Transverse colon (tissue), 4 donors: ENCODE measurements around the genes TNNT2 and PHLDA3.

DNA sequence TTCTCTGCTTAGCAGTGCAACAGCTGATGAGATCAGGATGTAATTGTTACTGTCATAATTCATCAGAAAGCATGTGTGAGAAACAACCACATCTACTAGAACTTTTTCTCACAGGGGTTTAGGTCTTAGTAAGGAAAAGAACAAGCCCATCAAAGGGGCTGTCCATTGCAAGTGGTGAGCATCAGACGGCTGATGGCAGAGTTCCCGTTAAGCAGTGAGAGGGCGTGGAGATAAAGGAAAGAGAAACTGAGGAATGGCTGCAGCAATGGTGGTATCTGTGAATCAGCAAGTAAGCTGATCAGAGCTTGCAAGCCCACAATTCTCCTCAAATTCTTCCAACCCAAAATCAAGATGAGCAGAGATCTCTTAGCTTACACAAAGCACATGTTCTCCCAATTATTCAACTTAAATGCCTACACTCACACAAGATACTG lies 64.7 kb downstream of the PTPRC start:
- PRO-cap = no peak
- RAMPAGE, long total RNA, 4 experiments = start-site peak on the plus strand in 1 of 4 experiments, centred at position 197 of the sequence, 8 reads per replicate

GRCh38 chr1:199794001-199794704 lies 233.4 kb upstream of the NR5A2 start:
- PRO-cap = no peak
- RAMPAGE, long total RNA, 4 experiments = no peak in any of the 4 experiments

GRCh38 chr1:200043101-200043421 lies 15.6 kb downstream of the NR5A2 start:
- PRO-cap = no peak
- RAMPAGE, long total RNA, 4 experiments = start-site peak on the plus strand in 1 of 4 experiments, at chr1:200043150-200043490 at its widest, 9 reads per replicate

- PRO-cap = bidirectional peak, plus-strand start at chr1:200896712, minus-strand start at chr1:200896462; bidirectional peak, plus-strand start at chr1:200897004, minus-strand start at chr1:200896772
- RAMPAGE, long total RNA, 4 experiments = no peak in any of the 4 experiments
Measured at GRCh38 chr1:200896498-200897554, 2.1 kb downstream of the INAVA start.

- PRO-cap = no peak
- RAMPAGE, long total RNA, 4 experiments = no peak in any of the 4 experiments
Measured at GRCh38 chr1:200993346-200993634, 30.2 kb downstream of the KIF21B start.

DNA sequence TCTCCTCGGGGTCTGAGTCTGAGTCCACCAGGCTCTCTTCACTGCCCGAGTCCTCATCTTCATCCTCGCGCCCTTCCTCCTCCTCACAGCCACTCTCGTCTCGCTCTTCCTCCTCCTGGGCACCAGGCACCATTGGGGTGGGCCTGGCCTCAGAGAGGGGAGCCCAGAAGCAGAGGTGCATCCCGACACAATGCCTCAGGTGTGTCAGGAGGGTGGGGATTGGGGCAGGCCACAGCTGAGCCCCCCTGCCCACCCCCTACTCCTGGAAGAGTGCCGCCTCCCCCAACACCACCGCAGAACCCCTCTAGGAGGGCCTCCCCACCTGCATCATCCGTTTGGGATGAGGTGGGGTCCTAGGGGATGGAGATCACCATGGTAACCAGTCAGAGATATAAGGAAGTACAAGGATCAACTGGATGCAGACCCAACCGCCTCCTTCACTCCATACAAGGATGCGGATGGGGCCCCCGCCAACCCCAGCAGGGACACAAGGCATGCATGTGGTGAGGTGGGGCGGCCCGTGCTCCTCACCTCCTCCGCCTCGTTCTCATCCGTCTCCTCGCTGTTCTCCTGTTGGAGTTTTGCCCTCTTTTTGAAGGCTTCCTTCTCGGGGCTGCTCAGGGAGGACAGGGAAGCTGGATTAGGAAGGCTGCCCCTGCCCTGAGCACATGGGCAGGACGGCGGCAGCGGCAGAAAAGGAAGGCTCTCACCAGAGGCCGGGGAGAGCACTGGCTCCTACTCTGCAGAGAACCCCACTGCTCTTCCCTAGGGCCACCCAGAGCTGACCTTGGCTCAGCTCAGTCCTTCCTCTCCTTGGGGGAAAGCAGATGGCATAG lies 23.9 kb downstream of the KIF21B start:
- PRO-cap = no peak
- RAMPAGE, long total RNA, 4 experiments = start-site peak on the minus strand in 1 of 4 experiments, centred at position 93 of the sequence, 10 reads per replicate

DNA sequence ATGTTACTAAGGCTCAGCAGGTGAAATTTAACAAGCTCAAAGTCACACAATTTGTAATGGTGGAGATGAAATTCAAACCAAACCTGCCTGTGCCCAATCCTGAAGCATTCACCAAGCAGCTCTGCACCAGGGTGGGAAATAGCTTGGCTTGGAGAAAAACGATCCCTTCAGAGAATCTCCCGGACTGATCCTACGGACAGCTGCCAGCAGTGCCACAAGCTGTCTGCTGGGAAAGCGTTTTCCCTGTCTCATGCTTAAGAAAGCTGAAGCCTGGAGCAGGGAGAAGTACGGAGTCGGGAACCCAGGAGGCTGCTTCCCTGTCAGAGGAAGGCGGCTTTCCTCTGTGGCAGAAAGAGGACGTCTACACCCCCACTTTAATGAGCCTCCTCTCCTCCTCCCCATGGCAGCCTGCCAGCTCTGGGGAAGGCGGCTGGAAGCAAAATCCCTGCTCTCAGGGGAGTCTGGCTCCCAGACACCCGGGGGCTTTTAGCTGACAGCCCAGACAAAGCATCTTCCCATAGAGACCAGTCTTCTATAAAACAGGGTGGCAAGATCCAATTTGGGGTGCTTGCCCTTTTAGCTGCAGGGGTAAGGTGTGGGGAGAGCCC lies 7.3 kb downstream of the KIF21B start:
- PRO-cap = unidirectional peak, minus-strand start at position 348 of the sequence
- RAMPAGE, long total RNA, 4 experiments = no peak in any of the 4 experiments

- PRO-cap = bidirectional peak, plus-strand start at chr1:201019685, minus-strand start at chr1:201019572
- RAMPAGE, long total RNA, 4 experiments = no peak in any of the 4 experiments
Measured at GRCh38 chr1:201019057-201019870, 4.2 kb downstream of the KIF21B start.

DNA sequence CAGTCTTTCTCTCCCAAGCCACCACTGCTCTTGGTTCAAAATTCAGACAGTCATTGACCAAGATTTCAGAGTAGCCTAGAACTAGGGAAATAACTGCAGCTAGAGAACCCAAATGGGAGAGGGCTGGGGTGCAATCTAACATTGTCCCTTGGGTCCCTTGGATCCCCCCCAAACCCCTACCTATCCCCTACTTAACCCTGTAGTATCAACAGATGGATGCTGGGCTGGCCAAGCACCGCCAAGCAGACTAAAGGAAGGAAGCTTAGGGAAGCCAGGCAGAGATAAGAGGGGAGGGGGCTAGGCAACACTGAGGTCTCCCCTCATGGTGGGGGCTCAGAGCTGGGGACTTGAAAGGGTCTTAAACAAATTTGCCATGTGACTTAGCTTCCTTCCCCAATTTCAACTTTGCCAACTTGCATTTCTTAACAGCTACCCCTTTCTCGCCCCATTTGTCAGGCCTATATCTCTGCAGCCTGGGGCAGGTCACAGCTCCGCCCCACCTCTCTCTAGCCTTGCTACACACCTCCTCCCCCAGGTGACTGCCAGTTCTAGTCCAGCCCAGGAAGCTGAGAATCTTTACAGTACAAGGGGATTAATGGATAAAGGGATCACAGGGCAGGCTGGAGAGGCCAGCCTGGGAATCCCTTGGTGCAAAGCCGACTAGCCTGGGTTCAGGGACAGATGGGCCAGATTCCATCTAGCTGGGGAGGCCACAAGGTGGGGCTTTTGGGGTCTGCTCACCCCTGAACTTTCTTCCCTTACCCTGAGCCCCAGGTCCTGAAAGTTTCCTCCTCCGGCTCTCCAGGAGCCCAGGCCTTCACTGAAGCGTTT lies 3.4 kb downstream of the KIF21B start:
- PRO-cap = unidirectional peak, plus-strand start at position 545 of the sequence; unidirectional peak, plus-strand start at position 602 of the sequence
- RAMPAGE, long total RNA, 4 experiments = no peak in any of the 4 experiments

- PRO-cap = no peak
- RAMPAGE, long total RNA, 4 experiments = no peak in any of the 4 experiments
Measured at GRCh38 chr1:201172175-201172798, 18.0 kb upstream of the TMEM9 start.

DNA sequence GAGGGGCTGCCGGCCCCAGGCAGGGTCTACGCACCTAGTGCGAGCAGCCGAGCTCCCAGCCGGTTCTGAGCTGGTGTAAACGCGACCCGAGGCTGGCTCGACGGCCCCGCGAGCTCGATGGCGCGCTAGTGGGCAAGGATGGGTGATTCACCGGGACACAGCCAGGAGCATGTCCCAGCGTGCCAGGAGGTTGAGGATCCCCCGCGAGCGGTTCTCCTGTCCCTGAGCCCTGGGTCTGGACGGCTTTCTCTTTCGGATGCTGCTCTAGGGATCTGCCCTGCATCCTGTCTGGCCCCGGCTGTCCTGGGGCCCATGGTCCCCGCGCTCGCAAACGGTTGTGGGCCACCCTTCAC lies 678 bp downstream of the PKP1 start:
- PRO-cap = no peak
- RAMPAGE, long total RNA, 4 experiments = no peak in any of the 4 experiments

DNA sequence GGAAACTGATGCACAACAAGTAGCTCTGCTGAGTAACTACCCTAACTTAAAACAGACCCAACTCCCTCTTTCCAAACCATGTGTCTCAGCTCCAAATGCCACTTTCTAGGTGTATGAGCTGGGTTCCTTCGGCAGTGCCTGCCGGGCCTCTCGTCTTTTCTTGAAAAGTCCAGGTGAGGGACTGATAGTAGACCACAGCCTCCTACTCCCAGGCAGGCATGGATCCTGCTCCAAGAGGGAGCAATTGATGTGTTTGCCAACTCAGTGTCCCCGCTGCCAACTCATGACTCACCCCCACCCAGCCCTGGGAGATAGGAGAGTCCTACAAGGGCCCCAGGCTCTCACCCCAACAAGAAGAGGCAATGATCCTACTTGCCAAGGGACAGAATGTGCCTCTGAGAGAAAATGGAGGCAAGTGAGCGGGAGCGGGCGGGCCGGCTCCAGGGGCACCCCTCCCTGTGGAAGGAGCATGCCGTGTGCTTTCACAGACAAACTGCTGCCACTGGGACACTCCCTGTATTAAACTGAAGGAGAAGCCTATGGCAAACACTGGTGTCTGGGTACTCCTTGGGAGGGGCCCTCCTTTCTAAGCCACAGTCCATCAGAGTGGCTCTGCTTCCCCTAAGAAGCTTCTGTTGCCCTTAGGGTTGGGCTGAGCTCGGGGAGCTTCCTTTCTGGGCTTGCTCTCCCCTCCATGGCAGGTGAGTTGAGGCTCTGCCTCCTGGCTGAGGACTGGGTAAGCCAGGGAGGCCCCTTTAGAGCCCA lies 16.6 kb downstream of the PKP1 start:
- PRO-cap = no peak
- RAMPAGE, long total RNA, 4 experiments = no peak in any of the 4 experiments

GRCh38 chr1:201301727-201302388 lies 18.6 kb downstream of the PKP1 start:
- PRO-cap = no peak
- RAMPAGE, long total RNA, 4 experiments = no peak in any of the 4 experiments

DNA sequence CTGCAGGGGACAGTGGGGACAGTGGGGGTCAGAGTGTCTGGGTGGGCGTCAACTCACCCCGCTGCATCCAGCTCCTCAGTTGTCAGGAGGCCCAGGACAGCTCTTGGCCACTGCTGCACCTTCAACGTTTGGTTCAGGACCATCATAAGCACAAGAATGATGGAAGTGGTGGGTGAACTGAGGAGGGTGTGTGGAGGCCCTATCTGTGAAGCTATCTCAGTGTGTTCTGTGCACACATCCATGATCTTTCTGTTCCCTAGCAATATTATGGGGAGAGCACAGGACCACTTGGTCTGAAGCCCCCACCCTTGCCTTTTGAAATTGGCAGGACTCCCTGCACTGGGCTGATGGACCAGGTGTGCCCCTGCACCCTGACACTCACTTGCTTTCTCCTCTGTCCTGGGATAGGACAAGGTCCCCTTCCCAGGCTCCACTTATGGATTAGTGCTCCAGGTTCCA lies 21.6 kb downstream of the TNNT2 start:
- PRO-cap = no peak
- RAMPAGE, long total RNA, 4 experiments = no peak in any of the 4 experiments

GRCh38 chr1:201377521-201377863 lies at the start of gene TNNT2:
TSS of gene TNNT2 (minus strand) at chr1:201377680.
- PRO-cap = no peak
- RAMPAGE, long total RNA, 4 experiments = no peak in any of the 4 experiments

DNA sequence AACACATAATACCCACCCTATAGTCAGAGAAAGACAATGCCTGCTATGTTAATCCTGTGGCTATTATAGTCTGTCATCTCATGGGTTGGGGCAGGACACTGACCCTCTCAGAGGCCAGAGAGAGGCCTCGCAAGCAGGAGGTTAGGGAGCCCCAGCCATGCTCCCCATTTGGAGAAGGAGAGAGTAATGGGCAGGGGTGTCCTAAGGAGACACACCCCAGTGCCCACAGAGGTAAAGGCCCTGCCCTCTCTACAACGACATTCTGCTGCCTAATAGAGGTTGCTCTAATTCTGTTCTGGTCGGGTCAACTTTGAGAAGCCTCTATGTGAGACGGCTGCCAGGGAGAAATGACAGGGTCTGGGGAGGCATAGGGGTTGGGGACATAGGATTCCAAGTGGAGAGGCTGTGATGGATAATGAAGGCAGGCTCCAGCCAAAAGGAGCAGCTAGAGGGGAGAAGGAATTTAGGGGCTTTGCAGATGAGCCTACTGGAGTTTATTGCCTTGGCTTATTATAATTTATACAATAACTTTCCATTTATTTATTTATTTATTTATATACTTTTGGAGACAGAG lies 1.2 kb upstream of the TNNI1 start:
- PRO-cap = no peak
- RAMPAGE, long total RNA, 4 experiments = no peak in any of the 4 experiments

DNA sequence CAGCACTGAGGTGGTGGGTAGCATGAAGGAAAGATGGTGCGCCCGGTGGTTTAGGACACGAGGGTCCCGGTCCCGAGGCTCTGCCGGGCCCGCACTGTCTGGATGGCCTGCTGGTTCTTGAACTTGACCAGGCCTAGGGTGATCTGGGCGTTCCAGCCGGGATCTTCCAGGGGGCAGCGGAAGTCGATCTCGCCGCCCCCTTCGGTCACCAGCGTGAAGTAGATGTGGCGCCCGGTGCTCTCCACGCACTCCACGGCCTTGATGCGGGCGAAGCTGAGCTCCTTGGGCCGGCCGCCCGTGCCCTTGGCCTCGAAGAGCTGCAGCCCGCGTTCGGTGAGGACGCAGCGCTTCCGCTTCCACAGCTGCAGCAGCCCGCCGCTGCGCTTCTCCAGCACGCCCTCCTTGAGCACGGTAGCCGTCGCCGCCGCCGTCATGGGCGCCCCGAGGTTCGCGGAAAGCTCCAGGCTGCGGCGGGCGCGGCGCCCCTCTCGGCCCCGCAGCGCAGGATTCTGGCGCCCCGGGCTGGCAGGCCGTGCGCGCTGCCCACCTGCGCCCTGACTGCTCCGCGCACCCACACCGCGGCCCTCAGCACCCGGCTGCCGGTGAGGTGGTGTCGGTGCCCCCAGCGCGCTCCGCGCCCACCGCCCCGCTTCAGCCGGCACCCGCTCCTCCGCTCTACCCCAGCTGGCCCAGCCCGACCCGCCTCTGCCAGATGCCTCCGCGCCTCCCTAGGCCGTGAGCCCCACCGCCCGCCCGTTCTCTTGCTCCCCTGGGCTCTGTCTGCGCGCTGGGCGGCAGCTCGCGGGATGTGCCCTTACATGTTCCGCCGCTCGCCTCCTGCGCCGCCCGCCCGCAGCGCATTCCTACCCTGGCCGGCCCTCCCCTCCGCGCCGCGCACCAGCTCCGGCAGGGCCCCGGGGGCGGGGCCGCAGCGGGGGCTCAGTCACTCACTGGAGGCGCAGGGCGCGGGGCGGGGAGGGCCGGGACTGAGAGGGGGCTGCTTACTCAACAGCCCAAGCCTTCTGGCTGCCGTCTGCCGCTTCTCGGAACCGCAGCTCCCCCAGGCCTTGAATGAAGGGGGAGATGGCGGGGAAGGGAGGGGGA lies at the start of gene PHLDA3:
Gene PHLDA3, minus strand, starts transcription at position 836 of the 1,104 bp plus-strand sequence.
- PRO-cap = bidirectional peak, plus-strand start at position 221 of the sequence, minus-strand start at position 135 of the sequence; bidirectional peak, plus-strand start outside the sequence, minus-strand start at position 778 of the sequence
- RAMPAGE, long total RNA, 4 experiments = start-site peak on the minus strand in 2 of 4 experiments, centred at positions 815 to 833 of the sequence, 14 to 21 reads per replicate

GRCh38 chr1:201471627-201472207 lies 2.7 kb upstream of the PHLDA3 start:
- PRO-cap = no peak
- RAMPAGE, long total RNA, 4 experiments = no peak in any of the 4 experiments

DNA sequence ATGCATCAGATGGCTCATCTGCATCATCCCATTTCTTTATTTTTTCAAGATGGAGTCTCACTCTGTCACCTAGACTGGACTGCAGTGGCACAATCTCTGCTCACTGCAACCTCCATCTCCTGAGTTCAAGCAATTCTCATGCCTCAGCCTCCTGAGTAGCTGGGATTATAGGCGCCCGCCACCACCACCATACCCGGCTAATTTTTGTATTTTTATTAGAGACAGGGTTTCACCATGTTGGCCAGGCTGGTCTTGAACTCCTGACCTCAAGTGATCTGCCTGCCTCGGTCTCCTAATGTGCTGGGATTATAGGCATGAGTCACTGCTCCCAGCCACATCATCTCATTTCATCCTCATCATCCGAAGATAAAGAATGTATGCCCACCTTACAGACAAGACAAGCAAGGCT lies 7.3 kb downstream of the CSRP1 start:
- PRO-cap = no peak
- RAMPAGE, long total RNA, 4 experiments = no peak in any of the 4 experiments

DNA sequence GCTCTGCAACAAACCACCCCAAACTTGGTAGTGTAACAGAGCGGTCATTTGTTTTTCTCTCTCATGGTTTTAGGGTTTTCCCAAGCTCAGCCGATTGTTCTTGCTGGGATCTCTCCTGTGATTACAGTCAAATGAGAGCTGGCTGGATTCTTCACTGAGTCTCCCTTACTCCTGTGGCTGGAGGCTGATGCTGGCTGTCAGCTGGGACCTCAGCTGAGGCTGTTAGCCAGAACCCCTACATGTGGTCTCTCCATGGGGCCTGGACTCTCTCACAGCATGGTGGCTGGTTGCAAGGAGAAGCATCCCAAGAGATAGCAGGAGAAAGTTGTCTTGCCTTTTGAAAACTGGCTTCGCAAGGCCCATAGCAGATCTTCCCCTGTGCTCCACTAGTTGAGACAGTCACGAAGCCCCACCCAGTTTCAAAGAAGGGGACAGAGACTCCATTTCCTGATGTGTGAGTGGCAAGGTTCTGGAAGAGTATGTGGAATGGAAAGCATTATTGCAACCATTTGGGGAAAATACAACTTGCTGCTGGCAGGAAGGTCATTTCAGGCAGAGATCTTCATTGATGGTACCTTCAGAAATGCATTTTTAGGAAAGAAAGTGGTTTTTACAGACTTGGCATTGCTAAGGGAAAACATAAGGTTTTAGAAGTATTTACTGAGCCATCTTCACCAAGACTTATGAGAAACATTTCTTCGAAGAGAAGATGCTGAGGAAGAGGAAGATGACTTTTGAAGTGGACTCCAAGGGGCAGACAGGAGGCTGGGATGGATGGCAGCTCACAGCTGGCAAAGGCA lies 7.5 kb upstream of the CSRP1 start:
- PRO-cap = no peak
- RAMPAGE, long total RNA, 4 experiments = start-site peak on the plus strand in 1 of 4 experiments, centred at position 379 of the sequence, 24 reads per replicate